SK-N-DZ (cell line): ENCODE measurements around the gene TIPRL.

GRCh38 chr1:167092561-167093006 lies 1.3 kb upstream of the STYXL2 start:
RAMPAGE:
- cytosol, long total RNA: no peak
- nucleus, long total RNA: no peak

GRCh38 chr1:167239214-167240160 lies 18.8 kb downstream of the POU2F1 start:
RAMPAGE:
- cytosol, long total RNA: no peak
- nucleus, long total RNA: no peak

GRCh38 chr1:167261144-167261547 lies 40.5 kb downstream of the POU2F1 start:
RAMPAGE:
- cytosol, long total RNA: no peak
- nucleus, long total RNA: no peak

DNA sequence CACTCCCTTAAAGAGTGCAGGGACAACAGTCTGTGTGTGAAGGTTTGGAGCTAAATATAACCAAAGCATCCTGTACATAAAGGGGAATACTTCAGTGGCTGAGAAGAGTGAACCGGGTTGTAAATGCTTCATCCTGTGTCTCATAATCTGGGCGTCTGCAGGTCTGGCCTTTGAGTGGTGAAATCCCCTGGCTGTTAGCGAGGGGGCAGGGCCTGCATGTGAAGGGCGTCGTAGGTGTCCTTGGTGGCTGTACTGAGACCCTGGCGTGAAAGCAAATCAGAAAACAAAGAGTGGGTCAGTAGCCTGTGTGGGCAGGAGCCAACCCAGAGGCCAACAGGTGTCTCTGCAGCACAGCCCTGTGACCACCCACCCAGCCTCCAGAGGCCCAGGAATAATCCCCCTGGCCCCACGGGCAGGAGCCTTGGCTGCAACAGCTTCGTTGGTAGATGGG lies 86.8 kb downstream of the CD247 start:
RAMPAGE:
- cytosol, long total RNA: no peak
- nucleus, long total RNA: no peak

GRCh38 chr1:167434117-167434496 lies 84.2 kb downstream of the CD247 start:
RAMPAGE:
- cytosol, long total RNA: no peak
- nucleus, long total RNA: no peak

GRCh38 chr1:167437867-167438818 lies 80.2 kb downstream of the CD247 start:
RAMPAGE:
- cytosol, long total RNA: no peak
- nucleus, long total RNA: no peak

DNA sequence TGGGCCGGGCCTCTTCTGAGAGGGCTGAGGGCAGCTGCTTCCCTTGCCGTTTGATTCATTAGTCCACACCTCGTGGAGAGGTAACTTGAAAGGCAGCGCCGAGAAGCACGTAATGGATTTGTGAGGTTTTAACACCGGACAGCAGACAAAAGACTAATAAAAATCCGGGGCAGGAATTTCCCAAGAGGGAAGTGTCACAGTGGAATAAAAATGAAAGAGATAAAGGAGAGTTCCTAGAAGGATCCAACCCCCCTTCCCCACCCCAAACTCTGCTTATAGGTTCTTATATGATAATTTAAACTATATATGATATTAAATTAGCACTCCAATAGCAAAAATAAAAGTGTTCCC lies 29.4 kb downstream of the CD247 start:
RAMPAGE:
- cytosol, long total RNA: no peak
- nucleus, long total RNA: no peak

RAMPAGE:
- cytosol, long total RNA: no peak
- nucleus, long total RNA: no peak
Measured at GRCh38 chr1:167532518-167532773, 14.1 kb upstream of the CD247 start.

DNA sequence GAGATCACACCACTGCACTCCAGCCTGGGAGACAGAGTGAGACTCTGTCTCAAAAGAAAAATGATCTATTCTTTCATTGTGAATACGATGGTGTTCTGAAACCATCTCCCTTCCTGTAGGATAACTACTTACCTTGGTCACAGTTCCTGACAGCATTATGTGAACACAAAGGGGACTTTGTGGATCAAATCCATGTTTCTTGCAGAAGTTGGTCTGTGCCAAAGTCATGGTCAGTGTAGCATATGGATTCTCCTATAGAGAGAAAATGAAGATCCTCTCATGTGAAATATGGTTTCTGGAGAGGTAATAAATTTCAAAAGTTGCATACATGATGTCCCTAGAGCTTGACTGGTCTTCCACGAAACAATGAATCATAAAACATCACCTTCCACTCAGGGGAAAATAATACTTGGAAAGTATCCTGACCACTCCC lies 5.7 kb downstream of the CREG1 start:
RAMPAGE:
- cytosol, long total RNA: no peak
- nucleus, long total RNA: no peak

DNA sequence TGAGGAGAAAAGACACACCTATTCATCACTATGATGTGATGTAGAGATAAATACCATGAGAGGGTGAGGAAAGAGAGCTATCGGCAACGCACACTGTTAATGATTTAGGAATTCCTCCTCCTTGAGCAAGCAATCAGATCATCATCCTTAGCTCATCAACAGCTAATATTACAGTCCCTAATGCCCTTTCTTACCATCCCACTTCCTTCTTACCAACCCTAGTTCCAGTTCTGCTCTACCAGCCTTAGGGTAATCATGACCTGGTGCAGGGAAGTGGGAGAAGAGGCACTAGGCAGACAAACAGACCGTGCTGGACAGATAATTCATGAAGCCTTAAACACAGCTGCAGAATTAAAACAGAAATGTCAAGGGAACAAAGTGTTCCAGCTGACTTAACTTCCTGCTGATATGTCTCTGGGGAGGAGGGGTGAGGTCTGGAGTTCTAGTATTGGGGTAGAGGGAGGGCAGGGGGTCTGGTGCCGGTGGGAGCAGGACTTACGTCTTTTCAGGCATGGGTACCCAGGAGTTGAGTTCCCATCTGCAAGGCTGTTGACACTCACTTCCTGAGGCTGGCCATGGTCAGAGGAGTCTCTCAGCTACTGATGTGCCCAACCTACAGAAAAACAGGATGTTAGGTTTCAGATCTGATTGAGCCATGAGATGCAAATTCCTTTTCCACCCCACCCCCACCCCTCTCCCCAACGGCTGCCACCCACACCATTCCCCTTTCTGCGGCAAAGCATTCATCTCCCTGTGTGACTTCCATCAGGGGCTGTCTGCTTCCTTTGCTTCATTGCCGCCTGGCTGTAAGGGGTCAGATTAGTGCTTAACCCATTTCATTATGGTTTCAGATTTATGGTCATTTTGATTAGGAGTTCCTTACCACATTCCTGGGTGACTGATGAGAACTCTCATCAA lies 12.6 kb upstream of the RCSD1 start:
RAMPAGE:
- cytosol, long total RNA: no peak
- nucleus, long total RNA: no peak

DNA sequence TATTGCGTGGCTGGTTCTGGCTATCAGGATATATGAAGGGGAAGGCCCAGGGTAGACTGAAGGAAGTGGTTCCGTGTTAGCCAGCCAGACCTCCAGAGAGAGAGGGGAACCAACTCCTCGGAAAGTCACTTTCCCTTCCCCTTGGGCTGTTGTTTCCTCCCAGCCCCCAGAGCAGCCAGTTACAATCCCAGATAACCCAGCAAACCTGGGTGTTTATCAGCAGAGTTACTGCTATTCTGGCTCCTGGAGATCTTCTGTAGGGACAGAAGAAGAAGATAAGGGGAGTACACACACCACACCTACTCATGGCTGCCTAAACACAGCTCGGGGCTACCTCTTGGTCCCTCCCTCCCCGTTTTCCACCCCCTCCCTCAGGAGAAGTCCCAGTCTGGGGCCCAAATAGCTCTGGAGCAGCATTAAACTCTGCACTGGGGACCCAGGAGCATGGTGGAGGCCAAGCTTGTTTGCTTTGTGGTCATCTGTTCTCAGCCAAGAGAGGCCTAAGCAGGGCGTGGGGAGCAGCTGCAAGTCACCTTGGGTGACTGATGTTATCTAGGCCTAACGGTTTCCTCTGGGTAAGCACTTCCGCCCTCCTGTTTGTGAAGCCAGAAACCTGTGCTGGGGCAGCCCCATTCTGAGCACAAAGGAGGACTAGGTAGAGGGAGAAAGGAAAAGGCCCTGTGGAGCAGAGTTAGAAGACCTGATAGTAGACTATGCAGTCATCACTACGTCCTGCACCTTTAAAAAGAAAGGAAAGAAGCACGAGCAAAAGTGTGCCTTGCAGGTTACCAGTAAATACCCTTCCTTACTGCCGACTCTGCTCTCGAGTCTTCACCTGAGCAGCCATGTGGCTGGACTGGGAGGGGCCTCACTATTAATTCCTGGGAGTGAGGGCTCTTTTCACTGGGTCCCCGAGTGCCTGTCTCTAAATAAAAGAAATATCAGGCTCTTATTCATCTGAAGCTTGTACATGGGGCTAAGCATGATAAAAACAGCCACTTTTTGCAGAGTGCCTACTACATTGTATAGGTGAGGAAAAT lies 2.0 kb upstream of the RCSD1 start:
RAMPAGE:
- cytosol, long total RNA: no peak
- nucleus, long total RNA: no peak

DNA sequence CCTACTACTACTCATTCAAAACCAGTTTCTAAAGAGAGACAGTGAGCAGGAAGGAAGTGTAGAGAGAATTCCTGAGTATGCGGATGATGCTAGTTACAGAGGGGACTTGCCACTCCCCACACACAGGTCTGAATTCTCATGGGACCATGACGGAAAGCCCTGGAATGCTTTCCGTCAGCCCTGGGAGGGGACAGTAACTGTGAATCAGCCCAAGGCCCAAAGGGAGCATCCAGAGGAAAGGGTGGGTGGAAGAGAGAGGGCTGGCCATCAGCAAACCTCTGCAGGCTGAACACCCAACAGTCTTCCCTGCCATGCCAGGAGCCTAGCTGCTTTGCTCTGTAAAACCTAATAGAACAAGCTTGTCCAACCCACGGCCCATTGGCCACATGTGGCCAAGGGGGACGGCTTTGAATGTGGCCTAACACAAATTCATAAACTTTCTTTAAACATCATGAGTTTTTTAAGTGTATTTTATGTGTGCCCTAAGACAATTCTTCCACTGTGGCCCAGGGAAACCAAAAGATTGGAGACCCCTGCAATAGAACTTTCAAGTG lies 36.5 kb downstream of the RCSD1 start:
RAMPAGE:
- cytosol, long total RNA: no peak
- nucleus, long total RNA: no peak

RAMPAGE:
- cytosol, long total RNA: no peak
- nucleus, long total RNA: no peak
Measured at GRCh38 chr1:167915502-167916578, 1.9 kb upstream of the ADCY10 start.

DNA sequence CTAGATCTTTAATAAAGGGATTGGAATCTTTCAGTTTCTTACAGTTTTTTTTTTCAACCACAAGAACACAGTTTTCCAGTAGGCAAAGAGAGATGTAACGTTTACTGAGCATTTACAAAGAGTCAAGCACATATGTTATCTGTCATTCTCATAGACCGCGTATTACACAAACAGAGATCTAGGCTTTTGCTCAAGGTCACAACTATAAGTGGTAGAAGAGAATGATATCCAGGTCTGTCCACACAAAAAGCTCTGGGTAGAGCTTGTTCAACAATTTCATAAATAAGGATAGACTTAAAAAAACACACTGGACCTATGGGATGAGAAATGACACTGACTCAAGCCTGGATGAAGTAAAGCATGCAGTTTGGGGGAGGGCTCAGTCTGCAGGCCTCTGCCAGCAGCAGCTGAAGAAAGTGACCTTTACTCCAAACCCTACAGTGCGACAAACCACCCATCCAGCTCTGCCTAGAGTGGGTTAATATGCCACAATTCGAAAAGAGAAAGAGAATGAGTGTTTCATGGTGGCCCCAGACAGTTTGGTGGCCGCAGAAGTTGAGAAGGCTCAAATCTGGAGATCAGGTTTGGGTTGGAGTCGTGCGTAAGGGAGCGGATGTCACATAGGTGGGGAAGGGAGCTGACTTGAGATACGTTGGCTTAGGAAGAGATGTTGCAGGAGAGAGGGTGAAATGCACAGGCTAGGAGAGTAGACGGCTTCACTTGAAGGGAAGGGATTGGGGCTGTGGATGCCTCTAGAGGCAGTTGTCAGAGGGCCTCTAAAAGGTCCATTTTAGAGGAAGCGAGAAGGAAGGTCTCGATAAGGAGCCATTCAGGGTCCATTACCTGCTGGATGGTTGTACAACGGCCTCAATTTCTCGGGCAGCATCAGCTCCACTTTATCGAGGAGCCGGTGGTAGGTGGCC lies 1.3 kb upstream of the DCAF6 start:
RAMPAGE:
- cytosol, long total RNA: no peak
- nucleus, long total RNA: no peak

GRCh38 chr1:167935813-167936134 lies 709 bp upstream of the DCAF6 start:
RAMPAGE:
- cytosol, long total RNA: start-site peak on the minus strand at chr1:167935959-167936063, 1,189 and 1,118 reads in 2 replicates
- nucleus, long total RNA: start-site peak on the minus strand at chr1:167935959-167936040, 298 and 58 reads in 2 replicates

DNA sequence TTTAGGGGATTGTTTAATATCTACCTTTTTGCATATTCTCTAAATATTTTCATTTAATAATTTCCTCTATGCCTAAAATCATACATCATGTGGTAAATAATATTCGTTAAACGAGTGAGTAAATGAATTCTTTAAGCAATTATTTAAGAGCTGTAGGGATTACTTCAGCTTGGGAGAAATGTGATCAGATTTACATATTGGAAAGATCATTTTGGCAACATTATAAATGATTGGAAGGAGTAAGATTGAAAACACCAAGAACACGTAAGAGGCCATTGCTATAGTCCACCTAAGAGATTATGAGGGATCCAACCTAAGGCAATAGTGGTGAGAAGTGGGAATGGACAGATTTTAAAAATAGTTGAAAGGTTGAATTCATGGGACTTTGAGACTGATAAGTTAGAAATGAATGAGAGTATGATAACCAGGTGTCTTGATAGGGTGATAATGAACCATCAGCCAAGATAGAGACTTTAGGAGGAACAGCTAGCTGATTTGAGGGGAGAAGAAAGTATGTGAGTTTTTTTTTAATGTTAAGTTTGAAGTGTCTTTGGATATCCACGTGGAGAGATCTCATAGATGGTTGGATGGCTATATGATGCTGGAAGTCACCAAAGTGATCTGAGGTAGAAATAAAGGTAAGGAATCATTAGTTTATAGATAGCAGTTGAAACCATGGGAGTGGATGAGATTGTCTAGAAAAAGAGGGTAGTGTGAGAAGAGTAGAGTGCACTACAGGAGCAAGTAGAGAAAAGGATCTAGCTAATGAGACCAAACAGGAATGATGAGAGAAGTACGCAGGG lies 89.5 kb upstream of the MPC2 start:
RAMPAGE:
- cytosol, long total RNA: no peak
- nucleus, long total RNA: no peak

DNA sequence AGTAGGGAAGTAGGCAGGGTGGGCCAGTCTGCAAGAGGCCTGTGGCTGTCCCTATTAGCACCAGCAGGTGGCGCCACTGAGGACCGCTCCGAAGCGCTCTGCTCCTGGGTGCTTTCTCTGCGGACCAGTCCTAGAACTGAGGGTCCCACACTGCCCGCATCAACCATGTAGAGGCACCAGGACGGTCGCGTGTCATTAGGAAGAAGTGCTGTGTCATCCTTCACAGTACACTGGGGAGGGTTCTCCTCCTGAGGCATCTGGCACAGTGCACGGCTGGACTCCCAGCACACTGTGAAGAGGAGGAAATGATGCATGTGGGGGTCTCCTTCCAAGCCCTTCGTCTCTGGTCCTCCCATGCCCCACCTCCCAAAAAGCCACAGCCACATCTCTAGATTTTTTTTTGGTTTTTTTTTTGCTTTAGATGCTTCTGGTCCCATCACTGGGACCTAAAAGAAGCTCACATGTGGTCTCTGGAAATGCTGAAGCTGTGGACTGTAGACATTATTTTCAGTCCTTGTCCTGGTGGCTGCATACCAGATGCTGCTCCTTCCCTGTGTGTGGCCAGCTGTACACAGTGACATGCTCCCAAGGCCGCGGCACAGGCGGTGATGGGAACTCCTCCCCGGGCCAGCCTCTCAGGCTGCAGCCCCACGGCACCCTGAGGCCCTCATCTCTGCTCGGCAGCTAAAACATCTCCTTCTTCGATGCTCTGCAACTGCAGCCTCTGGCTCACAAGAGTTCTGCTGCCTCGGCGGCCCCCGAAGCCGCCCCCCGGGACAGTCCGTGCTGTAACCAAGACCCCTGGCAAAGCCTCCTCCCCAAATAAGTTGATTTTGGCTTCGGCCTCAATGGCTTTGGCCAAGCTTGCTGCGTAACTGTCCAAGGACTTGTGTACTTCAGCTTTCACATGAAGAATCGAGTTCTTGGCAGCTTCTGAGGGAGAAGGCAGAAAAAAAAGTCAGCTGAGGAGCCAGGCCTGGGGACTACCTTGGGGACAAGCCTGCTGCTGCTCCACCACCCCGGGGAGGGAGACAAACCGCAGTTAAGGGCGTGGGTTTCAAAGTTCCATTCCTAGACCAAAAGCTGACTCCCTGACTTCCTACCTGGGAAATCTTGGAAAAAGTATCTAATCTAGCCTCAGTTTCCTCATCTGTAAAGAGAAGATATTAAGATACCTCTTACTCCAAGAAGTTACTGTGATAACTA lies 51.5 kb downstream of the GPR161 start:
RAMPAGE:
- cytosol, long total RNA: no peak
- nucleus, long total RNA: no peak

RAMPAGE:
- cytosol, long total RNA: no peak
- nucleus, long total RNA: no peak
Measured at GRCh38 chr1:168092274-168092779, 44.4 kb downstream of the GPR161 start.

DNA sequence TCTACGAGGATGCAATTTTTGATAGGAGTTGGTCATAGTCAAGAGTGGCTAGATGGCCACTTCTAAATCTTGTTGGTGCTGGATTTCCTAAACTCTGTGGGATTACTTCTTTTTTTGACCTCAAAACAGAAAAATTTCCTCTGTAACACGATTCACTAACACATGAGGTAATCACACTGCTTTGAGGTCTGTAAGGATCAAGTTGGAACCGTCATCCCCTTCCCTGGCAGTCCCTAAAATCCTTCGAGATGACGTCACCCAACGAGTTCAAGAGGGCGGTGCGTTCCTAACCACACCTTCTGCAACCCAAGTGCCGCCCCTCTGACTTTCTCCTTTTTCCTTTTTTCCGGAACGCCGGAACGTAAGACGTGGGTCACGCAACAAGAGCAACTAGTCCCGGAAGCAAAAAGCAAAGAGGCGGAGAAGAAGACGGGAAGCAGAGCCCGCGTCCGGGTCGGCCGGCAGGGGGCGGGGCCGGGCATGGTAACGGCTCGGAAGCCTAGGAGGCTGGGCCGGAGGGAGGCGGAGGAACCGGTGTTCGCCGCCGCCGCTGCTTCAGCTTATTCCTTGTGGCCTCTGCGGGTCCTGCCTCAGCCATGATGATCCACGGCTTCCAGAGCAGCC lies at the start of gene TIPRL:
Gene TIPRL (plus strand): TSS at position 481 of the 624 bp plus-strand sequence.
RAMPAGE:
- cytosol, long total RNA: start-site peak on the plus strand centred at position 530 of the sequence, 140 bp wide, 972 and 879 reads in 2 replicates
- nucleus, long total RNA: start-site peak on the plus strand centred at position 509 of the sequence, 127 bp wide, 571 and 87 reads in 2 replicates

RAMPAGE:
- cytosol, long total RNA: no peak
- nucleus, long total RNA: no peak
Measured at GRCh38 chr1:169018606-169019106, 87.8 kb upstream of the ATP1B1 start.